Cerebellum (tissue), 5 donors: Measurements from ENCODE around the gene ARID2.

GRCh38 chr12:42234986-42235351, 3.1 kb downstream of the YAF2 start:
- PRO-cap, 3 experiments, result no peak in any of the 3 experiments
- RAMPAGE, long total RNA, result no peak

DNA sequence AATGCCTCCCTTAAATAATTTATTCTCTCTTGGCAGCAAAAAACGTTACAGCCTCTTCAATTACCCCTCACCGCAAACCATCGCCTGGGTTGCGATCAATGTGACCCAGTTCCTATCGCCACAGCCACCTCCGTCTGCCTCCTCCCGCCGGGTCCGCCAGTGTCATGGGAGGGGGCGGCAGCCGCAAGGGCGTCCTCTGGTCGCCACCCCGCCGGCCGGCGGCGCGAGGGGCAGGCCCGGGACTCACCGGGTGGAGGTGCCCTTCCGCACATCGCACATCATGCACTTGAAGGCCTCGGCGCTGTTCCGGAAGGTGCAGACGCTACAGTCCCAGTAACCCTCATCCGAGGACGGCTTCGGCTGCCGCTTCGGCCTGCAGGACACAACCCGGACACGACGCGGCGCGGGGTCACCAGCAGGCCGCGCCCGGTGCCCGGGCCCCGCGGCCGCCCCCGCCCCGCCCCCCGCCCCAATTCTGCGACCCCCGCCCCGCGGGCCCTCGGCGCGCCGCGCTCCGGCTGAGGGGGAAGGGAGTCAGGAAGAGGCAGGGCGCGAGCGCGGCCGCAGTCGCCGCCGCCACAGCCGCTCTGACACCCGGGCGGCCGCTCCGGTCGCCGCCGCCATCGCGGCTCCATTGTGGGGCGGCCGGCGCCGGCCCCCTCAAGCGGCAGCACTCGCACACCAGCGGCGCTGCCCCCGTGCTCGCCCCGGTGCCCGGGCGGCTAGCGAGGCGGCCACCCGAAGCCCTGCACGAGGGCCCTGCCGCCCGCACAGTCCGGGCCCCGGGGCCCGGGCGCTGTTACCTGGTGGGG, 490 bp downstream of the YAF2 start:
- PRO-cap, 3 experiments, result peak in 3 of 3 experiments; most common plus-strand start position 150 of the sequence (in 1); most common minus-strand start position 161 of the sequence (in 2)
- RAMPAGE, long total RNA, result no peak

DNA sequence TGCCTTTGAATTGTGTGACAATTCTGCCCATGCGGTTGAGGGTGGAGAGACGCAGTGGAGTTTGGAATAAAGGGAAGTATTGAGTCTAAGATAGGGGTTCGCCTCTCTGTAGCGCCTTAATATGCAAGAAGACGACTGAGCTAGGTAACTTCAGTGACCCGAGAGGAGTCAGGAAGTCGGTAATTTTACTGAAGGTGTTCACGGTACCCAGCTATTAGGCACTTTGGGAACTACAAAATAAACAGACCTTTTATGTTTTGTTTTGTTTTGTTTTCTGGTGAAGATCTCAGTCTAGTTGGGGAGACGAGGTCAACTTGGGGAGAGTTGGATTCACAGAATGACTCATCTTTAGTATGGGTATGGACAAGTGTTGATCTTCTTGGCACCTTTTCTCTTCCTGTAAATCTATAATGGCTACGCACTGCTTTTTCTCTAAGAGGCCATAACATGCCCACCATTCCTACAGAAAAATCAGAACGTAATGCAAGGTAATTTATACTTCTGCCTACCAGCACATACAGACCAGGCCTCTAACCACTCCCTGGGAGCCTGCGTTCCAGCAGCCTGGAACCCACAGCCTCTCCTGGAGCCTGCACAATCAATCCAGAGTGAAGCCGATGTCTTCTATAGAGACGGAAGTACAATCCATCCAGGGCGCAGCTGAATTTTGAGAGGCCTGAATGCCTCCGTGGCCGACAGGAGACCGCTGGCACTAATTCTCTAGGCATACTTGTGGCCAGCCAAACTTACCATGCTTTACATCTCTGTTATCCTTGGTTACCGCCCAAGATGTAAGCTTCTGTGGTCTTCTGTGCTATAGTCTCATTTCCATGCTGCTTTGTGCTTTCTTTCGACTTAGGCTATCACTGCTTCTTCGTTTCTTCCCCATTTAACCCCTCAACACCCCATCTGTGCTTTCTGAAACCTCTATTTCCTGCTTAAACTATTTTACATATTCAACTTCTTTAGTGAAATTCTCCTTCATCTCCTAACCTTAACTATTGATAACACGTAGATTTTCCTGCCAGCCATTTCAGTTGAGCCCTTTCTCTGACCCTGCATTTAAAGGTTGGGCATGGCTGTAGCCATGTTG, 712 bp downstream of the PPHLN1 start:
- PRO-cap, 3 experiments, result no peak in any of the 3 experiments
- RAMPAGE, long total RNA, result no peak

- PRO-cap, 3 experiments, result no peak in any of the 3 experiments
- RAMPAGE, long total RNA, result no peak
Observed at GRCh38 chr12:42469244-42469758, 120.2 kb downstream of the PRICKLE1 start.

DNA sequence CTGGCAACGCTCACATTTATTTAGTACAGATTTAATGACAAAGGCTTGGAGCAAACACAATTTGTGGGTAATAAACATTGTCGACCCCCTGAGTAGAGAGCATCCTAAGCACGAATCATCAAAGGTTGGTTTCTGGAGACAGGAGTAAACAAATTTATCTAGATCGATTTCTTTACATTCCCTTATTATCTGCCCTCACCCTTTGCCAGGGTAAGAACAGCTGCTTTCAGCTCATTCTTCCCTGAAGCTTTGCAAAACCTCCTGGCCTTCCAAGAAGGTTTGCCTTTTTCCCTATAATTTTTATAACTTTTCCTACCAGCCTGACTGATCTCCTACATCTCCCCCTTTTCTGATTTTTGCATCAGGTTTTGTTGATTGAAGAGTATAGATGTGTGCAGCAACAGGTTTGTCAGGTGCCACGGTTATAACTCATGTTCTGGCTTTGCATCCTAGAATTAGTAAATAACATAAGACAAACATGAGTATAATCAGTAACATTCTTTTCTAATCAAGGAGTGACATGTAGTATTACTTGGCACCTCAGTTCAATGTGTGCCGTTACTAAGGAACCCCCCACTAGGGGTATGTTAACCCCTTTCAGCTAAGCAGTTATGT, 140.6 kb downstream of the TMEM117 start:
- PRO-cap, 3 experiments, result no peak in any of the 3 experiments
- RAMPAGE, long total RNA, result no peak

DNA sequence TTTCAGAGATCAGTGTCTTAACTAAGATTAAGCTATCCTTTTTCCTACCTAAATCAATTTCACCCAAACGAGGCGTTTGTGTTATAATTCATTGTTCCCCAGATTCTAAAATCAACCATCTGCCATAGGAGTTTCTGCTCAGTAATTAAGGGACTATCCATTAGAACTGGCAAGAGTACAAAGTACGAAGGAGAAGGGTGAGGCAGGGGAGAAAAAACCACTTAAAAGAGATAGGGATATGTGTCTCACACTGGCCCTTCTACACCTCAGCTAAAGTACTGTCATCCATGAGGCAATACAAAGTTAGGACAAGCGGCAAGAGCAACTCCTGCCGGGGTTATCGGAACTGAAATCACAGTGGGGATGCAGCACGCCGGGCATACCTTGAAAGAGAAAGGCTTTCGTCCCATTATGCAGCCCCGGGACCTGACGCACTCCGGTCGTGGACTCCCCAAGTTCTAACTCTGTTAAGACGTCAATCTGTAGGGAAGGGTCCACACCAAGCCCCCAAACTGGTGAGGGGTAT, 1.2 kb downstream of the NELL2 start:
- PRO-cap, 3 experiments, result peak in 1 of 3 experiments; most common plus-strand start position 172 of the sequence (in 1)
- RAMPAGE, long total RNA, result no peak

GRCh38 chr12:45217421-45218258, 1.7 kb downstream of the ANO6 start:
- PRO-cap, 3 experiments, result peak in 1 of 3 experiments; most common minus-strand start chr12:45217729 (in 1)
- RAMPAGE, long total RNA, result no peak

DNA sequence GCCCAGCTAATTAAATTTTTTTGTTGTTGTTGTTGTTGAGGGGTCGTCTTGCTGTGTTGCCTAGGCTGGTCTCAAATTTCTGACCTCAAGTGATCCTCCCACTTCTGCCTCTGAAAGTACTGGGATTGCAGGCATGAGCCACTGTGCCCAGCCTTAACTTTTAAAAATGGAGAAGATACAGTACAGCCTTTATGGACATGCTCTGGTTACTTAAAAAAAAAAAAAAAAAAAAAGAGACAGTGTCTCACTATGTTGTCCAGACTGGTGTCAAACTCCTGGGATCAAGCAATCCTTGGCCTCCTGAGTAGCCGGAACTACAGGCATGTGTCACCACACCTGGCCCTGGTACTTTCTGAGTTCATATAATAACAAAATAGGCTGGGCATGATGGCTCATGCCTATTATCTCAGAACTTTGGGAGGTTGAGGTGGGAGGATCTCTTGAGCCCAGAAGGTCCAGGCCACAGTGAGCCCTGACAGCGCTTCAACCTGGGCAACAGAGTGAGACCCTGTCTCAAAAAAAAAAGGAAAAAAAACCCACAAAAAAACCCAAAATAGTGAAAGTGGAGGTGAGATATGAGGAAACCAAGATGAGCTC, 34.8 kb downstream of the ANO6 start:
- PRO-cap, 3 experiments, result no peak in any of the 3 experiments
- RAMPAGE, long total RNA, result no peak

- PRO-cap, 3 experiments, result no peak in any of the 3 experiments
- RAMPAGE, long total RNA, result no peak
Observed at GRCh38 chr12:45260003-45260611, 44.2 kb downstream of the ANO6 start.

- PRO-cap, 3 experiments, result no peak in any of the 3 experiments
- RAMPAGE, long total RNA, result no peak
Observed at GRCh38 chr12:45306634-45308039, 91.2 kb downstream of the ANO6 start.

GRCh38 chr12:45725583-45726377, 3.7 kb upstream of the ARID2 start:
- PRO-cap, 3 experiments, result no peak in any of the 3 experiments
- RAMPAGE, long total RNA, result no peak

DNA sequence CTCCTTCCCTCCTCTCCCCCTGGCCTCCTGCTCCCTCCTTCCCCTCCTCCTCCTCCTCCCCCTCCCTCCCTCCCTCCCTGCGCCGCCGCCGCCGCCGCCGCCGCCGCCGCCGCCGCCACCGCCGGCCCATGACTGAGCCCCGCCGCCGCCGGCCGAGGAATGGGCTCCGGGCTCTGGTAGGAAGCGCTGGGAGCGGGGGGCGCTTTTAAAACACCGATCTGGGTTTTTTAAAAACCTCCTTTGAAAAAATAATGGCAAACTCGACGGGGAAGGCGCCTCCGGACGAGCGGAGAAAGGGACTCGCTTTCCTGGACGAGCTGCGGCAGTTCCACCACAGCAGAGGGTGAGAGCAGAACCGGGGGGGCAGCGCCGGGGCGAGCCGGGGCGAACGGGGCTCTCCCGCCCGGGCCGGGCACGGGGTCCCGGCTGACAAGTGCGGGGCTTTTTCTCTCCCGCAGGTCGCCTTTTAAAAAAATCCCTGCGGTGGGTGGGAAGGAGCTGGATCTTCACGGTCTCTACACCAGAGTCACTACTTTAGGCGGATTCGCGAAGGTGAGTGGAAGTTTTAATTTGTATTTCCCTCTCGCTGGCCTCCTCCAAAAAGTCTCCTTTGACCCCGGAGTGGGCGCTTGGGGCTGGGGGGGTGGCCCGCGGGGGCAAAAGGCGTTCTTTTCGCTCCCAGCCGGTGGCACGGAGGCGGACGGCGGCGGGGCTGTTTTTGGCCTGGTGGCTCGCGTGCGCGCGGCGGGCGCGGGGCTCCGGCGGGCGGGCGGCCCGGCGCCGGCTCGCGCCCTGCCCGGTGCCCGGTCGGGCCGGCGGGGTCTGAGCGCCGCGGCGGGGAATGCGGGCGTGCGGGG, at the start of gene ARID2:
ARID2 (plus strand) TSS at position 121 of the 857 bp plus-strand sequence.
- PRO-cap, 3 experiments, result peak in 3 of 3 experiments; most common plus-strand start position 352 of the sequence (in 2)
- RAMPAGE, long total RNA, result no peak

GRCh38 chr12:45926454-45927783, 63.5 kb downstream of the SCAF11 start:
- PRO-cap, 3 experiments, result no peak in any of the 3 experiments
- RAMPAGE, long total RNA, result no peak

- PRO-cap, 3 experiments, result no peak in any of the 3 experiments
- RAMPAGE, long total RNA, result no peak
Observed at GRCh38 chr12:45986564-45987138, 3.7 kb downstream of the SCAF11 start.

DNA sequence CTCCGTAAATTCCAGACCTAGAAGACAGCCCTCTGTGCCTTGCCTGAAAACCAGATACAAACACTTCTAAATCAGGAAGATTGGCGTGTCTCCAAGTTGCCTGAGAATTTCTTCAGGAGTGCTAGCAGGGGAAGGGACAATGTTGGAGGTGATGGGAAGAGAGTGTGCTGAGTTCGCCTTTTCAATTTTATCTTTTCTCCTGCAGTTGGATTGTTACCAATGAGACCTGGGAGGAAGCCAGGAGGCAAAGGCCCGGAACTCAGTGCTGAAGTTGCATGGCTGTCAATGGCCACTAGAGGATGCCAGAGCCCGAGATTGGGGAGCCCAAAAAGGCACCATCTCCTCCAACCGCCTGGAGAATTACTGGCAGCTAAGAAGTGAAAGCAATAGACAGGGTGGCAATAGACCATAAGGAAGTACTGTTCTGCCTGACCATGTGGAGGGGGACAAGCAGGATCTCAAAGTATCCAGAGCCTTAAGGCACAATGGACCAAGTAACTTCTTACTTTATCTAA, 81.7 kb upstream of the SCAF11 start:
- PRO-cap, 3 experiments, result no peak in any of the 3 experiments
- RAMPAGE, long total RNA, result no peak

DNA sequence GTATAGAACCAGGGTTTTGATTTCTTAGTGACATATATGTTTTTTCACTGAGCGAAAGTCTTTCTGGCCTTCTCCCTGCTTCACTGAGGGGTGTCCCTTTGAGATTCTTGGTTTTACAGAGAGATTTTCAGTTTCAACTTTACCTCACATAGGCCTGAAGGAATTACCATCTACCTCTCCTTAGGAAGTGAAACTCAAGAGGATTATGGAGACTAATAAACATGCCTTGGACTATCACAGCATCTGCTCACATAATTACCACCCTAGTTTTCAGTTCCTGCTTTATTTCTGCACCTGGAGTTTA, 118.3 kb upstream of the SCAF11 start:
- PRO-cap, 3 experiments, result no peak in any of the 3 experiments
- RAMPAGE, long total RNA, result no peak

DNA sequence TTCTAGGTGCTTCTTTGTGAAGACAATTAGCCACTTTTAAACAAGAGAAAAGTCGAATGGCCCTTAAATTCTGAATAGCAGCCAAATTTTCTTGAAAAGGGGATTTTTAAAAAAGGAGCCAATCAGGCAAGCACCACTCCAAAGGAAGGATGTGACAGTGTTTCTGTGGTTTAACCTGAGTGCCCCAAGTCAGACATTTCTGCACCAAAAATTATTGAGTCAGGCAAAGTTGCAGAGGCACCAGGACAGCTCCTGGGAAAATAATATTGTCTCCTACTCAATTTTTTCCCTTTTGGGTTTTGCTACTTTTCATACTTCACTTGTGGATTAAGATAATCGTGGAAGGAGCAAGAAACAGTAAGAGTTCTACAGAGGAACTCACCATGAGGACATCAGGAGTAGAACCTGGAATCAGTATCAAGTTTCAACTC, 91.0 kb downstream of the SLC38A1 start:
- PRO-cap, 3 experiments, result no peak in any of the 3 experiments
- RAMPAGE, long total RNA, result no peak

DNA sequence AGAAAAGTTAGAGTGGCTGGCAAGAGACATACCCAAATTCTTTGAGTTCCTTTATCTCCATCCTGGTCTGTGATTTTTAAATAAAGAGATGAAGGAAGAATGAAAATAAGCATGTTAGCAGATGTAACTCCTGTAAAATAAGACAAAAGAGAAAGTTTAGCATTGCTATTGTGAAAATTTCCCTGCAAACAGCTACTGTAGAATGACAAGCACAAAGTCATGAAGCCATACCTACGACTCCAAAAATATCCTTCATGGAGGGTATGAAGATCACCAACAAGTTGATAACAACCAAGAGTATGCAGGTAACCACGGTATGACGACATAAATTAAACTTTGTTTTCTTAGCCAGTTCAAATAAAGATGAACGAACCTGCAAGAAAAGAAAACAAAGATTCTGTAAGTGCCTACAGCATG, 71.1 kb downstream of the SLC38A1 start:
- PRO-cap, 3 experiments, result no peak in any of the 3 experiments
- RAMPAGE, long total RNA, result no peak

DNA sequence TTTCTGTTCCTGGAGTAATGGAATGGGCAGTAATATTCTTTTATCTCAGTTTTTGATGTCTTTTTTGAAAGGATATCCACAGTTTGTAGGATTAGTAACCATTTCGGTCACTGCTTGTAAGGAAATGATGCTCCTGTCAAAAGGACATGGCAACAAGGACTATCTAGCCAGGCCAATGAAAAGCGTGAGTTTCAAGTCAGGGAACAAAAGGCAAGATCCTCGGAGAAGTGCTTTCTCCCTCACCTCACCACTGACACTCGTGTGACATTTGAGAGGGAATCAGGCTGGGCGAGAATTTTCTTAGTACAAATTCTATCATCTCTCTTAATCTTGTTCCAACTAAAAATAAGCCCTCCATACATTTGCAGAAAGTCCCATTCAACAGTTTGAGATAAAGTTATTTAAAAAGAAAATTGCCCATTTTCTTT, 40.6 kb downstream of the SLC38A1 start:
- PRO-cap, 3 experiments, result no peak in any of the 3 experiments
- RAMPAGE, long total RNA, result no peak

GRCh38 chr12:46360437-46361372, 11.9 kb downstream of the SLC38A2 start:
- PRO-cap, 3 experiments, result no peak in any of the 3 experiments
- RAMPAGE, long total RNA, result no peak